Natural killer cell (primary cell): Measurements from ENCODE around the genes IGFBP2 and CXCR1.

- PRO-cap: no peak
Measured at GRCh38 chr2:216632956-216633531, at the start of gene IGFBP2. IGFBP2 (plus strand) TSS chr2:216633420.

- PRO-cap: no peak
Measured at GRCh38 chr2:216829715-216829899, 30.3 kb downstream of the TNP1 start.

GRCh38 chr2:217277419-217278373 lies 417.8 kb upstream of the TNP1 start:
- PRO-cap: no peak

- PRO-cap: no peak
Measured at GRCh38 chr2:217393321-217394300, 533.7 kb upstream of the TNP1 start.

- PRO-cap: no peak
Measured at GRCh38 chr2:217555457-217555743, 447.4 kb downstream of the TNS1 start.

DNA sequence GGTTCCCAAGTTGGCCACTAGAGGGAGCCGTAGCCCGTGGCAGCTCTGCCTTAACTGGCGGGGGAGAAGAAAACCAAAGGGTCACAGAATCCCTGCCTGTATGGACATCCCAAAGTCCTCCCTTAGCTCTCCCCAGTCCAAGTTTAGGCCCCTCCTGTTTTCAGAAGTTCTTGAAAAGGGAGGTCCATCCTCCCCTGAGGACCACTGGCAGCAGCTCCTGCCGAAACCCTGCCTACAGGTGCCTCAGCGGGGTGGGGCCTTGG lies 213.5 kb downstream of the TNS1 start:
- PRO-cap: unidirectional peak, plus-strand start at position 76 of the sequence

GRCh38 chr2:217884763-217885161 lies 118.0 kb downstream of the TNS1 start:
- PRO-cap: no peak

DNA sequence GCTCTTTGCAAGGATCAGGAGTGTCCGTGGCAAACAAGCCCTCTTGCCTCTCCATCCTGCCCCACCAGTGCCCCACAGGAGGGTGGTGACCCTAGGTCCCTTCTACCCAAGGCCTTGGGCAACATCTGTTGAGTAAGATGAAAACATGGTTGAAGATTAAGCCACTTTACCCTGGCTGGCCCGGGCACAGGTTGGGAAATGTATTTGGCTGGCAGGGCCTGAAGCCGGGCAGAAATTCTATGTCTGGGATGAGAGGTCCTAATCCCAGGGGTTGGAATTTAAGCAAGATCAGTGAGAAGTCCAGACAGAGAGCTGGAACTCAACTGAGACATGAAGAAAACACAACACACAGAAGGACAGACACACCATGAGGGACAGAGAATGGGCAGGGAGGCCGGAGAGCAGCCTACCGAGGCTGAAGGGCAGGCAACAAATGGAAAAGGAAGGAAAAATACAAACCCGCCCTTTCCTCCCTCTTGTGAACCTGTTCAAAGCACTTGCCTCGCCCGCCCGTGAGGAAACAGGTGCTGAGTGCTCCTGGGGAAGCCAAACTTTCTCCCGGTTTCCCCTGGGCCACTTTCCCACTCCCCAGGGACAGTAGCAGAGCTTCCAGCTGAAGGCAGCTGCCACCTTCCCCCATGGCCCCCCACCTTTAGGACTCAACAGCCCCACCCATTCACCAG lies 86.1 kb downstream of the TNS1 start:
- PRO-cap: no peak

DNA sequence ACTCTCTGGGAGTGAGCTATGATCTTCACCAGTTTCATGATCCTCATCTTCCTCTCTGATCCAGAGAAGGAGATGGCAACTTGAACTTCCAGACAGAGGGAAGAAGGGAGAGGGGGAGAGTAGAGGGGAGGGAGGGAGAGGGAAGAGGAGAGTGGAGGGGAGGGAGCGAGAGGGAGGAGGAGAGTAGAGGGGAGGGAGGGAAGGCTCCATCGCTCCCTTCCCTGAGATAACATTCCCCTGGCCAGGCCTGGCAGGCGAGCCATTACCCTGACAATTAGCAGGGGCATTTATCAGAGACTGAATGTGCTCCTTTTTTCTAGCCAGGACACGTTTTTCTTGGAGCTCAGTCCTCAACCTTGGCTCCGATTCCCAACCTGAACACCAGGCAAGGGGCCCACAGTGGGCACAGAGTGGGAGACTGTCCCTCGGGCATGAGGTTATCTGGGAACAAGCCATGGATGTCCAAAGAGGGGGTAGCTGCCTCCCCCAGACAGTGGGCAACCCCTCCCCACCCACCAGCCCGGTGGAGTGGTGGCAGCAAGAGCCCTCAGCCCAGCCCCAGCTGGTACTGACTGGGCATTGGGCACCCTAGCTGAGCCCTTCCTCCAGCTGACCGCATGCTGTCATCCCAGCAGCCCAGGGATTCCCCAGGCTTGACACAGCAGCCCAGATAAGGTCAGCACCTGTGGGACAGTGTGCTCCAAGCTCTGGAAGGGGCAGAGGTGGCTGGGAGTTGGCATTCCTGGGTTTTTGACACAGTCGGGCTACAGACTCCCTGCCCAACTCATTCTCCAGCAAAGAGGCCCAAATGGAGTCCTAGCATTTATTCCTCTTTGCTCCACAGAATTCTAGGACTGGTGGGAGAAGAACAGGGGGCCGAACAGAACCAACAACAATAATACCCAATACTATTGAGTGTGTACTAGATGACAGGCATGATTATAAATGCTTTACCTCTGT lies 81.7 kb downstream of the TNS1 start:
- PRO-cap: no peak

- PRO-cap: no peak
Measured at GRCh38 chr2:217921818-217922356, 80.9 kb downstream of the TNS1 start.

DNA sequence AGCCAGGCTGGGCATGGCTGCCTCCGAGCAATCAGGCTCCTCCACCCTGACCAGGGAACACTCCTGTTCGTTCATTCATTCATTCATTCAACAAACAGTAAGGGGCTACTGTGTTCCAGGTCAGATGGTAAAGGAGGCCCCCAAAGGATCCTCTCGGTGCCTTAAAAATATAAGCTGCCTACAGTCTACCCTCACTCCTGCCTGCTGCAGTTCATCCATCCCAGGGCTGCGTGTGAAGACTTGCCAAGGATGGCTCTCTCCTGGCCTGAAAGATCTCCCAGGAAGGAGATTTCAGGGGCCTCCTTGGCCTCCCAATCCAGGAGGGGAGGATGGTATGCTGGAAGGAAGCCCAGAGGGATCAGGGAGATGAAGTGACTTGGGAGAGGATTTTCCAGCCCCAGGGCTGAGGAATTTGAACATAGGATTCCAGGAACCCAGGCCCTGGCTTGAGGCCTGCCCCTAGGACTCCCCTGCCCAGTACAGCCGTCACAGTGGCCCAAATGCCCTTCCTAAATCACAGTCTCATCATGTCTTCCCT lies 66.6 kb downstream of the TNS1 start:
- PRO-cap: no peak

DNA sequence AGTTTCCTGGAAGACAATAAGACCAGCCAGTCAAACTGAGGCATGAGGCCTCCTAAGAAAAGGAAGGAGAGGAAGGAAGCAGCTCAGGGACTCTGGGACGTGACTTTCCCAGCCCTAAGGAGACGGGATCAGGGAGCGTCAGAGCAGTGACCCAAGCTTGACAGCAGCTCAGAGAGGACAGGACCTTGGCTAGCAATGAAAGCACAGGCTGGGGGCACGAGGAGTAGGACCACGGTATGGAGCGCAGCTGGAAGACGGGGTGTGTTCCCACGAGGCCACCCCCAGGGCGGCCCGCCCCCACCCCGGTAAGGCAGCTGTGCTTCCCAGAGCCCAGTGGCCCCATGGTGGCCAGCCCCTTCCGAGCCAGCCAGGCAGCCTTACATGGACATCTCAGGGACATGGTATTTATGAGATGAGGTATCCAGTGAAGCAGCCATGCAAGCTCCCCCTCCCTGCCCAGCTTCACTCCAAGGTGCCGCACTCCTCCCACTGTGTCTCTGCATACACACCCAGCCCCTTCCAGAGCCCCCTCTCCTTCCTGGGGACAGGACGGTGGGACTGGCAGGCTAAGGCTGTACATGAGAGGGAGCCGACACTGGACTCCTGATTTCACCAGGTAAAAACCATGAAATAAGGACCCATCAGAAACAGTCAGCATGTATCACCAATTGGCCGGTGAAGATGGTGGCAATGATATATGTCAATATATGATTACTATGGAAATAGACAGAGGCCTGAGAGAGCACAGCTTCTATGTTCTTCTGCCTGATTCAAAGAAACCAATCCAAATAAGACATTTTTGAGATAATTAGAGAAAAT lies 45.7 kb downstream of the TNS1 start:
- PRO-cap: no peak

GRCh38 chr2:217960153-217960826 lies 42.5 kb downstream of the TNS1 start:
- PRO-cap: no peak

DNA sequence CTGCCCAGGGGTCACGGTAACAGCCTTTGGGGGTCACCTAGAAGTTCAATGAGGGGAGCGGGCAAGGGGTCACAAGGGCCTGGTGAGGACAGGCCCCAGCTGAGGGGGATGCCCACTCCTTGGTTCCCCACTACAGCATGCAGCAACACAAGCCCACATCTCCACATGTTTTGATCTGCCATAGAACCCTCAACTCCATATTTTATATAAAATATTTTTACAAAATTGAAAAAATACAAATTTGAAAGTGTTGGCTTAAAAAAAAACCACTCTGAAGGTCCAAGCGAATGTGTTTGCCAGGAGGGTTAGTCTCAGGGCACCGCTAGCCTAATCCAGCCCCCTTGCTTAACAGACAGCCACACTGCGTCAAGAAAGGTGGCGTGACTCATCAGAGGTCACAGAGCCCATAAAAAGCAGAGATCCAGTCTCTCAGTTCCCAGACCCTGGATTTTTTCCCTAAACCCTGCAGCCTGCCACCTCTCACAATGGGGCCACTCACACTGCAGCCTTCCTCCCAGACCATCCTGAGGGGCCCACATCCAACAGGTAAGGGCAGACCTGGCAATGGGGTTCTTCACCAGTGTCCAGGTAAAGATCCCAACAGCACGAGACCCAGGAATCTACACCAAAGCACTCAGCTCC lies 3.9 kb upstream of the TNS1 start:
- PRO-cap: no peak

GRCh38 chr2:218166693-218167279 lies at the start of gene CXCR1:
CXCR1 (minus strand) TSS chr2:218166962.
- PRO-cap: bidirectional peak, plus-strand start at chr2:218167054, minus-strand start at chr2:218166992

GRCh38 chr2:218216725-218216887 lies 383 bp upstream of the ARPC2 start:
- PRO-cap: no peak

DNA sequence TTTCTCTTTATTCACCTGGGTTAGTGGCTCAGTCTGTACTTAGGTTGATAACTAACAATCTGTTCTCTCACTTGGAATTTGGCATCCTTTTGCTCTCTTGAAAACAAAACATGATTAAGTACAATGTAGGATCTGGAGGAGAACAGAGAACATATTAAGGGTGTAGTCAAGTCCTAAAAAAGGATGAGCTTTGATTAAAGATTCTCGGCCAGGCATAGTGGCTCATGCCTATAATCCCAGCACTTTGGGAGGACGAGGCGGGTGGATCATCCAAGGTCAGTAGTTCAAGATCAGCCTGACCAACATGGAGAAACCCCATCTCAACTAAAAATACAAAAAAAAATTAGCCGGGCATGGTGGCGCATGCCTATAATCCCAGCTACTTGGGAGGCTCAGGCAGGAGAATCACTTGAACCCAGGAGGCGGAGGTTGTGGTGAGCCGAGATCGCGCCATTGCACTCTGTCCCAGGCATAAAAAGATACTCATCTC lies 16.7 kb downstream of the ARPC2 start:
- PRO-cap: no peak

GRCh38 chr2:218246161-218246360 lies 14.8 kb upstream of the GPBAR1 start:
- PRO-cap: no peak

DNA sequence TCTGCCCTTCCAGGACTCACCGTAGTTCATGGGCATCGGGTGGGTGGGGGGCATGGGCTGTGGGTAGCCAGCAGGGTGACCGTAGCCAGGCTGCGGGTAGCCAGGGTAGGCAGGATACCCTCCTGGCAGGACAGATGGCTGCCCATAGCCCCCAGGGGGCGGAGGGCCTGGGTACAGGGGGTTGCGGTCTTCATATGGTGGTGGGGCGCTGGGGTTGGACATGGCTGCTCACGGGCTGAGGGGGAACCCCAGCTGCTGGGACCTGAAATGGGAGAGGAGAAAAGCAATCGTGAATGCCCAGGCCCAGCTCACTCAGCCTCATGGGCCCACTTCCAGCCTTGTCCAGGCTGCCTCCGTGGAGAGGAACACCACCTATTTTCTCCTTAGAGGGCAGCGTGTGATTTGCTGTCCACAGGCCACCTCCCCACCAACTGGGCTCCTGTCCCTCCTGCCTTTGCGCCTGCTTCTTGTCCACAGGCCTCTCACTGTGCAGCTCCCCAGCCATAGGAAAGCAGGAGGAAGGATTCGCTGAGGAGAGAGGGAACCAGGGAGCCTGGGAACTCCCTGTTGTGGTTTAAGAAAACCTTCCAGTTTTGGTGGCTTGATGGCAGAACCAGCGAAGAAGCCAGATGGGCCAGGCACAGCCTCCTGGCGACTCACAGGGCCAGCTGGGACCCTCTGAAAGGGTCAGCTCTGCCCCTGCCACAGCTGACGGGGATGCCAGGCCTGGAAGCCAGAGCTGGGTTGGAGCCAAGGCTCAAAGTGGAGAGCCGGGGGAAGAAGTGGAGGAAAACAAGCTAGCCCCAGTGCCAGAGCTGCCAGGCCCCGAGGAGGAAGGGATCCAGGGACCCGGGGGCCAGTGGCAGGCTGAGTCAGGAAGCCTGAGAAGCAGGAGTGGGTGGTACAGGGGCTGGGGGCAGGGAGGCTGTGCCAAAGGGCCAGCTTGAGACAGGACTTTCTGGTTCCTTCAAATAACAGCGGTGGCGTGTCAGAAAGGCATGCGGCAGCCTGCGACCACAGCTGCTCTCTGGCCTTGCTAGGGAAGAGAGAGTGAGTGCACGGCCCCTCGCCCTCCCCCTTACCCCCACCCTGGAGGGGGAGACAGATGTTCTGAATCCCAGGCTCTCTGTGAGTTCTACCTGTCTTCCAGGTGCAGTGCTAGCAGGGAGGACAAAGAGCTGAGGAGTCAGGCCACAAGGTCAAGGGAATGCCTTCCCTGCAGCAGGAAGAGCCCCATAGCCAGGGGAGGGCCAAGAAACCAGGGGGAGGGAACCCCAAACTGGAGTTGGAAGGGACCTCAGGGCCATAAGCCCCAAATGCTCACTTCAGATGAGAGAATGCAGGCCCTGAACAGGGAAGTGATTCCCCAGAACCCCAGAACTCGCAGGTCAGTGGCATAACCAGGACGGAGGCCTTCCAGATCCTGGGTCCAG lies 9.9 kb downstream of the TMBIM1 start:
- PRO-cap: no peak

DNA sequence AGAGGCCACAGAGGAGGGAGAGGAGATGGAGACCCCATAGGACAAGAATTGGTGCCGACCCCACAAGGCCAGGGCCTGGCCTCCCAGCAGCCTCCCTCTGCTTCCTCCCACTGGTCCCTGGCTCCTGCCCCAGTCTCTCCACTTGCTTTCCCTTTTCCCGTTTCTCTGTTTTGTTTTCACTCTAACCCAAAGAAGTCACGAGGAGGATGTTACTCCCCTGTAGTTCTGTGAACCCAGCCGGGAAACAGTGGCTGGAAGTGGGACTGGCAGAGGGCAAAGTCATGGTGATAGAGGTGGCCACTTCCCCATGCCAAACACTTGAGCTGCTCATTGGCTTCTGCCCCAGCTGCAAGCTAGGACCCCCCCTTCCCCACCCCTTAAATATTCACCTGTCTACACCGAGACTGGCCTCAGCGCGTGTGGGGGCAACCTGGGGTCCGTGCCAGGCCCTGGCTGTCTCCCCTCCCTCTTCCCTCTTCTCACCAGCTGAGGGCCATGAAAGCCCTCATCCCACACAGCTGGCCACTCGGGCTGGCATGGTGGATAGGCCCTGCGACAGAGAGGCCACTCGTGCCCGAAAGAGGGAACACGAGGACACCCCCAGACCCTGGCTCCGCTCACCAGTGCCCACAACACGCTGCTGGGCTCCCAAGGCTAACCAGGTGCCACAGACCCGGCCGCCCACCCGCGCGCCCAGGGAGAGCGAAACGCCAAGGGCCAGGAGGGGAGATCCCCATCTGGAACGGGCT lies 548 bp downstream of the TMBIM1 start:
- PRO-cap: no peak